Vermiform appendix (tissue), 1 donor: ENCODE data around the genes FAM204A and EIF3A.

DNA sequence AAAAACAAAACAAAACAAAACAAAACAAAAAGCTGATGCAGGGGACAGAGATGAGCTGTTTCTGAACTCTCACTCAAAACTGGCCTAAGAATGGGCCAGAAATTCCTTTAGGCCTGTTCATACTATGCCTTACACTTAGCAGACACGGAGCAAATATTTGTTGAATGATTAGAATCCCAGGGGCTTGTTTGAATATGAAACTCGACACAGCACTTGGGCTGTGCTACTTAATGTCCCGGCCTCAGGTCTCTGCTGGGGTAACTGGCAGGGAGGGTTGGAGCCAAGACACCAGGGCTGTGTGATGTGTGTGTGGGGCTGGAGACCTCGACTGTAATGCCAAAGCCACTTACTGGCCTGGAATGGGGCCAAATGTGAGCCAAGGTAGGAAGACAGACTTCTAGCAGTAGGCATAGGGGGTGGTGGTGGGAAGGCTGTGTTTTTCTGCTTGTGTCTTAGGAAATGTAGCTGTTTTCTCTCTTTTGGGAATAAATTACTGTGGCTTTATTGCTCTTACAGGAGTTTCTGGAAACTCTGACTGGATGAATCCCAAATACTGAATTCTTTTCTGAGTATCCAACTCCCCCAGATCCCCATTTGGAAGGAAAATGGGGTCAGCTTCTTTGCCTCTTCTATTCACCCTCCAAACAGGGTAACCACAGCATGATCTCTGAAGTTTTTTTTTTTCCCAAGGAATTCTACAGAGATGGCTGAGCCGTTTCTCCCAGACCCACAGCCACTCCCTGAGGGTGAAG, 66.7 kb downstream of the EMX2 start:
- PRO-cap, result no peak

- PRO-cap, result no peak
Observed at GRCh38 chr10:117684920-117685313, 142.4 kb downstream of the EMX2 start.

DNA sequence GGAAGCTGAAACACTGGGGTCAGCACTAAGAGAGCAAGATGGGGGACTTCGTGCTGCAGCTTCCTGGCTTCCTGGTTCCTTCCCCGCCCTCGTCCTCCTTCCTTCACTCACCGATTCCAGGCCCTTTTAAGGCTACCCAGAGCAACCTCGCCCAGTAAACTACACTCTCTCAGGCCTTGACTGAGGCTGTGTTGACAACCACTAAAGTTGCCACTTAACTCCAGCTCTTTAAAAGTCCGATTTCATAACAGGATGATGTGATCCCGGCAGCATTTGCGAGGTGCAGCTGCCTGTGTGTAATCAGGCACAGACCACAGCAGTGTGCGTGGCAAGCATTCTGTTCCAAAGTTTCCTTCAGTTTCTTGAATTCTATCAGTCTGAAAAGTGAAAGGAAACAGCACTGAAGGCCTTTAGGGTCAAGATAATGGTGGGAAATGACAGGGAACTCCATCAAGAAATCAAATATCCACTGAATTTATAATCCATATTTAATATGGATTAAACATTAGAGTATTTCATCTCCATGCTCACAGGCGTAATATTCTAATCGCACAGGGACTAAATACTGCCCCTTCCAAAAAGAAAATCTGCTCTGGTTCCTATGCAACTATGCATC, 110.5 kb downstream of the RAB11FIP2 start:
- PRO-cap, result no peak

- PRO-cap, result no peak
Observed at GRCh38 chr10:118059890-118060107, 13.1 kb upstream of the RAB11FIP2 start.

GRCh38 chr10:118341322-118342653, at the start of gene FAM204A:
Gene FAM204A, minus strand, starts transcription at chr10:118342324.
- PRO-cap, result unidirectional peak, plus-strand start at chr10:118341881; unidirectional peak, minus-strand start at chr10:118342301

DNA sequence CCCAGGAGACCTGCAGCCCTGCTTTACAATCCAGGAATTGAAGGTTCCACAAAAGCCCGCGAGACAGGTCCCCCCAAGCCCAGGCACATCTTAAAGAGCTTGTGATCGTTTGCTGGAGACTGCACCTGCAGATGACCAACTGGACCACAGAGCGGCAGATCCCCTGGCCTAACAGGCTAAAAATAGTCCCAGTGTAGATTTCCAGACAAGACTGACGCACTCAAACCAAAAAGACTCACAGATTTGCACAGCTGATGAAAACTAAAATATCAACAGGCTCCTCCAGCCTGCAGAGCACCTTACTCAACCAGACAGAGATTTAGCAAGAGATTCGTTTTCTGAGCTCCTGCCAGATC, 22.8 kb upstream of the NANOS1 start:
- PRO-cap, result no peak

GRCh38 chr10:119061647-119062288, 18.8 kb downstream of the EIF3A start:
- PRO-cap, result no peak

- PRO-cap, result bidirectional peak, plus-strand start at chr10:119080923, minus-strand start at chr10:119080810
Observed at GRCh38 chr10:119080583-119081015, at the start of gene EIF3A. Gene EIF3A, minus strand, starts transcription at chr10:119080817.

DNA sequence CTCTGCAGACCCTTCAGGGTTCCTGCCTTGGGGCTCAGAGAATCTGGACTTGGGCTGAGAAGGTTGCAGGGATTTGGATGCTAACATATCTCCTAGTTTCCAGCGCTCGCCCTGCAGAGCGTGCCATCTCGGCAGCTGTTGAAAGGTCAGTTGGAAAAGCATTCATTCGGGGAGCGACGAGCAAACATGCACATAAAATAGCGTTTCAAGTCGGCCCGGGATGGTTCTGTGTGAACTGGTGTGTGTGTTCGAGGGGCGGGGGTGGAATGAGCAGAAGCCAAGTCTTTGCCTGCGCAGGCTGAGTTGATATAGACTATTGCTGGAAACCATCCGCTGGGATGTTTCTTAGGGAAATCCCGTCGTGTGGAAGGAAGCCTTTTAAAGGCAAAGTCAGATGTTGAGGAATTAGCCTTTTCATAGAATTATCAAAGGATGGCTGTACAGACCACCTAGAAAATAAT, 772 bp downstream of the GRK5 start:
- PRO-cap, result no peak

DNA sequence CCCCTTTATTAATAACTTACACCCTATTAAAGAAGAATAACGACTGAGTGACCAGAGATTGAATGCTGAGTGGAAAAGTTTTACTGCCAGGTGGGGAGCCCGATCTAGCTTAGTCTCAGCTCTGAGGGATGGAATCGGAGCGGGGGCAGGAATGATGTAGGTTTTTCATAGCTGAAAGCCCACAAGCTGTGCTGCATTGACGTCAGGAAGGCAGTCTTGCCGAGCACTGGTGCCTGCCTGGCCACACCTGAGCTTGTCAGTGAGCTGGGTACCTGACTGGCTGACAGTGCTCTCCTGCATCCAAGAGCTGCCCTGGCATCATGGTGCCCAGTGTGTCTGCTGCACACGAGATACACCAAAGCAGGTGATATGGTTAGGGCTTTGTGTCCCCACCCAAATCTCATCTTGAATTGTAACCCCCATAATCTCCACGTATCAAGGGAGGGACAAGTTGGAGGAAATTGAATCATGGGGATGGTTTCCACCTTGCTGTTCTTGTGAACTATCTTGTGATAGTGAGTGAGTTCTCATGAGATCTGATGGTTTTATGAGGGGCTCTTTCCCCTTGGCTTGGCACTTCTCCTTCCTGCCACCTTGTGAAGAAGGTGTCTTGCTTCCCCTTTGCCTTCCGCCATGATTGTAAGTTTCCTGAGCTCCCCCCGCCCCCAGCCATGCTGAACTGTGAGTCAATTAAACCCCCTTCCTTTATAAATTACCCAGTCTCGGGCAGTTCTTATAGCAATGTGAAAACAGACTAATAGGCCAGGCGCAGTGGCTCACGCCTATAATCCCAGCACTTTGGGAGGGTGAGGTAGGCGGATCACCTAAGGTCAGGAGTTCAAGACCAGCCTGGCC, 35.1 kb downstream of the GRK5 start:
- PRO-cap, result no peak

DNA sequence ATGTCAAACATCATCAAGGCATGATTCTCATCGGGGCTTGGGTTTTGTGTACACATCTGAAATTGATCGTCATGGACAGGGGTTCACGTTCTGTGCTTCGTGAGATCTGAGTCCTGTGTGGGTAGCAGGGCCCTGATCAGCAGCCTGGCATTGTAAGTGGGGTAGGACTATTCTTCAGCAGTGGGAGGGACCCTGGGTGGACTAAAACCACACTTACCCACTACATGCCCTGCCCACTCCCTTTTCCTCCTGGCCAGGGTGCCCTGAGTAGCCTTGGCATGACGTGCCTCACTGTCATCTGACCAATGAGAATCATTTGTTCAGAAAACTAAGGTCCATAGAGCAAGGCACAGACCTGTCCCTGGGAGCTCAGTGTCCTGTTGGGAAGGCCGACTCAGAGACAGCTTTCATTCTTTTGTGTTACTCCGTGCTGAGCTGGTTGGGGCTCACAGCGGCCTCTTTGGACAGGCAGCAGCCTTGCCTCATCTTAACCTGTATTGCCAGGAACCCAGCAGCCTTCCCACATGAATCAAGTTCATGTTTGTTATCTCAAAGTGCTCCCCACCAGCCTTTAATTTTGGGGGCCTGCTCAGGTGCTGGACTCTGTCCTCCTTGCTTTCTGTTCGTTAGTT, 57.3 kb downstream of the GRK5 start:
- PRO-cap, result no peak

GRCh38 chr10:119330248-119330795, 123.0 kb downstream of the GRK5 start:
- PRO-cap, result no peak

GRCh38 chr10:119415812-119416235, 126.7 kb downstream of the RGS10 start:
- PRO-cap, result no peak

DNA sequence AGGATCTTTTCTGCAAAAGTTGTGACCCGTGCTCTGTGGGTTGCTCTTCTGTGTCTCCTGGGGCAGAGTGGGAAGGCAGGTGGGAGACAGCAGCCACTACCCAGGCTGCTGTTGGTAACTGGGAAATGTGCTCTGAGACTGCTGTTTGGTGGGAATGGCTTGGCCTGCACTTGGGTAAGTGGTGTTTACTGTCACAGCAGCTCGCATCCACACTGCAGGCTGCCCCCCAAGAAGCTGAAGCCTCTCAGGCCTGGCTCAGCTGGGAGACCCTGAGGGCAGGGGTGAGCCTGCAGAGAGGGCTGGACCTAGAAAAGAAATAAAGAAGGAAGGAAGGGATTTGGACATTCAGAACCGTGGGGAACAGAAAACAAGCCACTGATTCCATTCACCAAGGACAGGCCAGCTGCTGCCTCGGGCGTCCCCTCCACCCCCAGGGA, 121.0 kb downstream of the RGS10 start:
- PRO-cap, result no peak

- PRO-cap, result no peak
Observed at GRCh38 chr10:119544348-119544616, 1.8 kb upstream of the RGS10 start.

DNA sequence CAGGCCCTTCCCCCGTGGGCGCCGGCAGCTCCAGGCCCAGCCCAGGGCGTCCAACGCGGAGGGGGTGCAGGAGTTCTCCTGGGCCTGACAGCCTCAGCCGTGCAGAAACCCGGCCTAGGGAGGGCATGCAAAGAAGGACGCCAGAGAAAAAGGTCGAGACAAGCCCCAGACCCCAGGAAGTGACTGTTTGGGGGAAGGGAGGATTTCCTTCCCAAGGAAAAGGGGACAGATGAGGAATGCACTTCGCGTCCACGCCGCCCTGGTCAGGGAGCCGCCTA, 767 bp downstream of the TIAL1 start:
- PRO-cap, result bidirectional peak, plus-strand start at position 69 of the sequence, minus-strand start outside the sequence

DNA sequence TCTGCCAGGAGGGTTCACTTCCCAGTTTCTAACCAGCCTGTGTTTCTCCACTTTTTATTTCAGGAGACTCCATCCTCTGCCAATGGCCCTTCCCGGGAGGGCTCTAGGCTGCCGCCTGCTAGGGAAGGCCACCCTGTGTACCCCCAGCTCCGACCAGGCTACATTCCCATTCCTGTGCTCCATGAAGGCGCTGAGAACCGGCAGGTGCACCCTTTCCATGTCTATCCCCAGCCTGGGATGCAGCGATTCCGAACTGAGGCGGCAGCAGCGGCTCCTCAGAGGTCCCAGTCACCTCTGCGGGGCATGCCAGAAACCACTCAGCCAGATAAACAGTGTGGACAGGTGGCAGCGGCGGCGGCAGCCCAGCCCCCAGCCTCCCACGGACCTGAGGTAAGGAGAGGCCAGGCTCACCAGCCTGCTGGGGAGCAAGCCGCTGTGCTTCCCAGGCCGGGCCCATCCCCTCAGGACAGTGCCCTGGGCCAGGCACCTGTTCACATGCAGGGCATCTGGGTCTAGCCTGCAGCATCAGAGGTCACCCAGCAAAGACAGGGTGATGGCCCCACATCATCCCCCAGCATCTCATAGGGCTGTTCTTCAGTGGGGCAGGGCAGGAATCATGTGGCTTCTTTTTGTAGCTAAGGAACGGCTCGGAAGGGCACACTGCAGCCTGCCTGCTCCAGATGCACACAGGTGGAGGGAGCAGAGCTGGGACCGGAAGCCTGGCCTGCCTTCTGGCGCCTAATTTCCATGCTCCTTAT, 18.8 kb downstream of the BAG3 start:
- PRO-cap, result no peak

GRCh38 chr10:119724343-119725461, 1.1 kb upstream of the INPP5F start:
- PRO-cap, result no peak

DNA sequence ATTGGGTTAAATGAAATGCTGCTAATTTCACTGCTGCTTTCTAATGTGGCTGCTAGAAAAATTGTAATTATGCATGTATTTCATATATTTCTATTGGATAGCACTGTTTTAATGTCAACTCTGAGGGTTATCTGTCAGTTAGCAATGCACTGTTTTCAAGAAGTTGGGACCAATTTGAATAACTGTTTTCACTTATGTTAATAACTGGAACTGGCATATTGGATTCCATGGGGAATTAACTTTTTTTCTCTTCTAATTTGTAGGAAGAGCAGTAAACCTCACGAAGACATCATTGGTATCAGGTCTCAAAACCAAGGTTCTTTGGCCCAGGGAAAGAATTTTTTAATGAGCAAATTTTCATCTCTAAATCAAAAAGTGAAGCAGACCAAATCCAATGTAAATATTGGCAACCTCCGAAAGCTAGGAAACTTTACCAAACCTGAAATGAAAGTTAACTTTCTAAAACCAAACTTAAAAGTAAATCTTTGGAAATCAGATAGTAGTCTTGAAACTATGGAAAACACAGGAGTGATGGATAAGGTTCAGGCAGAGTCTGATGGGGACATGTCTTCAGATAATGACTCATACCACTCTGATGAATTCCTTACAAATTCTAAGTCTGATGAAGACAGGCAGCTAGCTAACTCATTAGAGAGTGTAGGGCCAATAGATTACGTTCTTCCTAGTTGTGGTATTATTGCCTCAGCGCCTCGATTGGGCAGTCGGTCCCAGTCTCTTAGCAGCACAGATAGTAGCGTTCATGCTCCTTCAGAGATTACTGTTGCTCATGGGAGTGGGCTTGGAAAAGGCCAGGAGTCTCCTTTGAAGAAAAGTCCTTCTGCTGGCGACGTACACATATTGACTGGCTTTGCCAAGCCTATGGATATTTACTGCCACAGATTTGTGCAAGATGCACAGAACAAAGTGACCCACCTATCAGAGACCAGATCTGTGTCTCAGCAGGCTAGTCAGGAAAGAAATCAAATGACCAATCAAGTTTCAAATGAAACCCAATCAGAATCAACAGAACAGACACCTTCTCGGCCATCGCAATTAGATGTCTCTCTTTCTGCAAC, 45.9 kb downstream of the MCMBP start:
- PRO-cap, result no peak

GRCh38 chr10:119857166-119857573, 15.5 kb downstream of the MCMBP start:
- PRO-cap, result no peak